ENCODE measurements around the genes INKA2, ST7L and RHOC.

- PRO-cap, 5 experiments: peak in 2 of 5 experiments; most common plus-strand start chr1:111739123 (in 1); most common minus-strand start chr1:111739042 (in 1)
- RAMPAGE, long total RNA, 2 experiments: no peak in any of the 2 experiments
- RRBS: under 1% methylated on average over 9 of the region's 50 CpGs
Measured at GRCh38 chr1:111738758-111739323, 354 bp downstream of the INKA2 start.

DNA sequence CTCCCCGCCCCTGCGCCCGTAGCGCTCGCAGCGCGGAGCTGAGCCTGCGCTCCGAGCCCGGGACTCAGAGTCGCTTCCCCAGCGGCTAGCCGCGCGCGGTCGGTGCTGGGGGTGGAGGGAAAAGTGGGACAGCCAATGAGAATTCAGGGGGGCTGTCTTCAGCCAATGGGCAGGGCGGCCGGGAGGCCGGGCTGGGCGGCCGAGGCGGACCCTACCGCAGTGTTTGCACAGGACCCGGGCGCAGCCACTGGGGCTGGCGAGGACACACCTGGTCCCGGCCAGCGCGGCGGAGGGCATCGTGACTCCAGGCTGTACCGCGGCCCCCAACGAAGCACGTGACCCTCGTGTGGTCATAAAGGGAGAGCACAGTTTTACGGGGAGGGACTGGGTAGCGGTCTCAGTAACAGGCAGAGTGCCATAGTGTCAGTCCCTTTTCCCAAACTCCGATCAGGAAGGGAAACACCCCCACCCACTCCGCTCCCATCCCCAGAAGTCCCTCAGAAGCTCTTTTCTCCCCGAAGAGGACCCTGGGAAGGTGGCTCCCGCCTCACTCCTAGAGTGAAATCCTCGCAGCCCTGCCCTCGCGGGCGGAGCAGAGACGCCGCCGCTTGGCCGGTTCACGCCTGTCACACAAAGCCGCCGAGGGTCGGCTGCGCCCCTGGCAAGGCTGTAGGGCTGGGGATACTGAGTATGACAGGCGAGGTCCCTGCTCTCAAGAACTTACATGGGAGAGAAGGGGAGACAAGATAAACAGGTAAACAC, at the start of gene INKA2:
Gene INKA2, minus strand, starts transcription at position 72 of the 762 bp plus-strand sequence.
- PRO-cap, 5 experiments: peak in 5 of 5 experiments; most common plus-strand start position 219 of the sequence (in 5); most common minus-strand start position 66 of the sequence (in 5)
- RAMPAGE, long total RNA, 2 experiments: start-site peak on the minus strand in 1 of 2 experiments, centred at position 70 of the sequence, 27 reads per replicate
- RRBS: 2% methylated on average over 15 of the region's 57 CpGs

GRCh38 chr1:112144622-112145154, 155.2 kb upstream of the KCND3 start:
- PRO-cap, 5 experiments: no peak in any of the 5 experiments
- RAMPAGE, long total RNA, 2 experiments: no peak in any of the 2 experiments
- RRBS: no CpG with 5 or more reads among the region's 2 CpGs

DNA sequence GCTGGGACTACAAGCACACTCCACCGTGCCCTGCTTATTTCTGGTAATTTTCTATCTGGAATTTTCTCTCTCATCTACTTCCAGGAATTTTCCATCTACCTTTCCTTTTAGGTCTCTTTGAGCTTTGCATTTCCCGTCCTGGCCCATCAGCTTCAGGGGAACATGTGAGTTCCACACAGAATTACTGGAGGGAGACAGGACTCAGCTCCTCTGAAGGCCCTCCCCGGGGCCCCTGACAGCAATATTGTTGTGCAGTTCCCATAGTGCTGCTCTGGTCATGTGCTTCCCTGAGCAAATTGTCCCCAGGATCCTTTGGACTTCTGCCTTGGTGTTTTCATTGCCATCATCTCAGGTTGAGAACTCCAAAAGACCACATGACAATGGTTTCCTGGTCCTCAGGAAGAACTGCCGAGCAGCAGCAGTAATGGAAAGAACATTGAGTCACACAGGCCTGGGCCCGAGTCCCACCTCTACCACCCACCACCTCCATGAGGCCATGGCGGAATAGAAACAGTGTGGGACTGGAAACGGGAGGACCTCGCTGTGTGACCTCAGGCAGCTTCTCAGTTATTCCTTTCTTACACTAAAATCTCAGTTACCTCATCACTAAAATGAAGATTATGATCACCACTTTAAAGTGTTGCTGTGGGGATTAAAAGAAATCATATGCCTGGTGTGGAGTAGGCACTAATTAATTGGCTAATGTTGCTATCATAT, 6.3 kb upstream of the CTTNBP2NL start:
- PRO-cap, 5 experiments: no peak in any of the 5 experiments
- RAMPAGE, long total RNA, 2 experiments: no peak in any of the 2 experiments
- RRBS: no CpG with 5 or more reads among the region's 8 CpGs

DNA sequence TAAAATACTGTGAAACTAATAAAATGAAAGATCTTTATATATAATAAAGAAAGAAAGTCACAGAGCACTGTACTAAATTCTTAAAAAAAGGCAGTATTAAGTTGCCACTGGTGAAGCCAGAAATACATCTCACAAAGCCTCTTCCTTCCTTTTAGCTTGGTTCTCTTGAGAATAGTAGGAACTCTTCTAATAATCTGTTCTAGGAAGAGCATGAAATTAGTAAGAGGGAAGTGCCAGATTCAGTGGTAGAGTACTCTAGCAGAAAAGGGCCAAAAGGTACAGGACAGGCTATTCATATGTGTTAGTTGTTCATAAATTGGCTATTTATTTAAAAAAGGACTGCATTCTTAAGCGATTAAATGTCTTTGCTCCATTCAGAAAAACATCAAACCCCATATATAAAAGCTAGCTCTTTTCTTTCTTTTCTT, 33.8 kb downstream of the CTTNBP2NL start:
- PRO-cap, 5 experiments: no peak in any of the 5 experiments
- RAMPAGE, long total RNA, 2 experiments: no peak in any of the 2 experiments
- RRBS: no CpG with 5 or more reads among the region's 1 CpG

GRCh38 chr1:112455715-112456408, 52.9 kb upstream of the WNT2B start:
- PRO-cap, 5 experiments: no peak in any of the 5 experiments
- RAMPAGE, long total RNA, 2 experiments: no peak in any of the 2 experiments
- RRBS: no CpG with 5 or more reads among the region's 9 CpGs

DNA sequence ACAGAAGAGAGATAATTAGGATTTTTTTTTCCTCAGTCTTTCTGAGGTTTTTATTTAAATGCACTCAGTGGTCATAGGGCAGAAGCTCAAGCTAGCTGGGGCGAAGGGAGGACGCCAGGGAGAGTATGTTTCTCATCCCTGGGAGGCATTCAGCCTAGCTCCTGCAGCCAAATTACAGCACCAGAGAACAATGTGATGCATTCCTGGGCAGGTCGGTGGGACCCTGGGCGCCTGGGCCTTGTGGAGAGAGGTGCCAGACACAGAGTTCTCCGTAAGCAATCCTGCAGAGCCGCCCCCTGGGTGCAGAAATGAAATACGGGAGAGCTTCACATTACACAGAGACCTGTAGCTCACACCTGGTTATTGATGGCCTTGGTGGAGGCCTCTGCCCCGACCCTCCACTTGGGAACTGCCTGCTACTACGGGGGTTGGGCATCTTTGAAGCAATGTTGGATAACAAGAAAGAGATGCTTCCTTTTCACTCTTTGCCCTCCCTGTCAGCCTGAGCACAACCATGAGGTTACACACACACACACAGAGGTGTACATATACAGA, 15.5 kb downstream of the WNT2B start:
- PRO-cap, 5 experiments: no peak in any of the 5 experiments
- RAMPAGE, long total RNA, 2 experiments: no peak in any of the 2 experiments
- RRBS: no CpG with 5 or more reads among the region's 9 CpGs

- PRO-cap, 5 experiments: peak in 4 of 5 experiments; most common plus-strand start chr1:112619187 (in 3); most common minus-strand start chr1:112619116 (in 3)
- RAMPAGE, long total RNA, 2 experiments: start-site peak on the minus strand in 2 of 2 experiments, at chr1:112619114-112619138 at its widest, 107 to 375 reads per replicate
- RRBS: 5% methylated on average over 4 of the region's 55 CpGs
Measured at GRCh38 chr1:112618577-112619574, at the start of gene ST7L. TSS of gene ST7L (minus strand) at chr1:112619141.

DNA sequence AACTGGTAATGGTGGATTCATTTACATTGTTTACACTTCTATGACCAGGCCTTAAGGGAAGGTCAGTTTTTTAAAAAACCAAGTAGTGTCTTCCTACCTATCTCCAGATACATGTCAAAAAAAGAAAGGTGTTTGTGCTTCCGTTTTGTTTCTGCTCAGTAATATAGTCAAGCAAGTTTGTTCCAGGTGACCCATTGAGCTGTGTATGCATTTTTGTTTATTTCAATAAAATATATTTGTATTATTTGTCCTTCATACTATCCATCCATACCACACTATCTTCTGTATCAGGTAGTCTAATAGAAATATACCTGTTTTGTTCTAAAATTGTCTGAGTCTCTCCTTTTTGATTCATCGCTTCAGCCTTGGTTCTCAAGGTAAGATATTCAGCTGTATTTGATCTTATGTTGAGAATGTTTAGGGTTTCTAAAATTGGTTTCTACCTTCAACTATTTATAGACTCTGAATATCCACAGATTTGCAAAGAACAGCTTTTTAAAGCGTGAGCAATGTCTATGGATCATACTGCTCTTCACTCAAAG, 3.1 kb upstream of the MOV10 start:
- PRO-cap, 5 experiments: no peak in any of the 5 experiments
- RAMPAGE, long total RNA, 2 experiments: no peak in any of the 2 experiments
- RRBS: no CpG with 5 or more reads among the region's 3 CpGs

DNA sequence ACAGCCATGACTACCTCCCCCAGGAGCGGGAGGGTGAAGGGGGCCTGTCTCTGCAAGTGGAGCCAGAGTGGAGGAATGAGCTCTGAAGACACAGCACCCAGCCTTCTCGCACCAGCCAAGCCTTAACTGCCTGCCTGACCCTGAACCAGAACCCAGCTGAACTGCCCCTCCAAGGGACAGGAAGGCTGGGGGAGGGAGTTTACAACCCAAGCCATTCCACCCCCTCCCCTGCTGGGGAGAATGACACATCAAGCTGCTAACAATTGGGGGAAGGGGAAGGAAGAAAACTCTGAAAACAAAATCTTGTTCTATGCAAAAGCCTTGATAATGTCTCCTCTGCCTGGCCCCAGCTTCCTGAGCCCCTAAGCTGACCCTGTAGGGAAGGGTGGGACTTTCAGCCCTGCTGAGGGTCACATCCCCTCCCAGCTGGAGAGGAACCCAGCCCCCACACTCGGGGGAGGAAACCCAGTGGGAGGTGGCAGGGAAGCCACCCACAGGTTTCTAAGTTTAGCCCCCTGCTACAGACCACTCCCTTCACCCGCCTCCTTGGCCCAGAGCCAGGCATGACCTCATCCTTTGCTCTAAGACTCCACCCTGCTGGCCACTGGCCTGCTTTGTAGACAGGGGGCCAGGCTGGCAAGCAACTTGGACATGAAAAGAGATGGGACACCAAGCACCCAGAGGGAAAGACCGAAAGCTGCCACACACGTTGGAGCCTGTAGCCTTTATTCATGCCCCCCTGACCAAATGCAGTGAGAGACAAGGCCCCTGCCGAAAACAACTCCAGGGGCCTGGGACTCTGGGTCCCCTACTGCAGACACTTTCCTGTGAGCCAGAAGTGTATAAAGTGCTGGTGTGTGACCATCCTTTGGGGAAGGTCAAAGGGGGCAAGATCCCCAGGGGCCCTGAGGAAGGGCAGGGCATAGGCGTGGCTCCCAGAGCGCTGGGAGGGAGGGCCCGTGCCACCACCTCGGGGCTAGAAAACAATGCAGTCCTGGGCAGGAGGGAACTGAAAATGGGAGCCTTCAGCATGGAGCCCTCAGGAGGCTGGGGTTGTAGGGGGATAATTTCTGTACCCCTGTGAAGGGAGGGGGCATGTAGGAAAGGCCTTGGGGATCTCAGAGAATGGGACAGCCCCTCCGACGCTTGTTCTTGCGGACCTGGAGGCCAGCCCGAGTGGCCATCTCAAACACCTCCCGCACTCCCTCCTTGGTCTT, 6.1 kb downstream of the RHOC start:
- PRO-cap, 5 experiments: peak in 2 of 5 experiments; most common plus-strand start position 612 of the sequence (in 1); most common minus-strand start position 356 of the sequence (in 1)
- RAMPAGE, long total RNA, 2 experiments: no peak in any of the 2 experiments
- RRBS: no CpG with 5 or more reads among the region's 16 CpGs

DNA sequence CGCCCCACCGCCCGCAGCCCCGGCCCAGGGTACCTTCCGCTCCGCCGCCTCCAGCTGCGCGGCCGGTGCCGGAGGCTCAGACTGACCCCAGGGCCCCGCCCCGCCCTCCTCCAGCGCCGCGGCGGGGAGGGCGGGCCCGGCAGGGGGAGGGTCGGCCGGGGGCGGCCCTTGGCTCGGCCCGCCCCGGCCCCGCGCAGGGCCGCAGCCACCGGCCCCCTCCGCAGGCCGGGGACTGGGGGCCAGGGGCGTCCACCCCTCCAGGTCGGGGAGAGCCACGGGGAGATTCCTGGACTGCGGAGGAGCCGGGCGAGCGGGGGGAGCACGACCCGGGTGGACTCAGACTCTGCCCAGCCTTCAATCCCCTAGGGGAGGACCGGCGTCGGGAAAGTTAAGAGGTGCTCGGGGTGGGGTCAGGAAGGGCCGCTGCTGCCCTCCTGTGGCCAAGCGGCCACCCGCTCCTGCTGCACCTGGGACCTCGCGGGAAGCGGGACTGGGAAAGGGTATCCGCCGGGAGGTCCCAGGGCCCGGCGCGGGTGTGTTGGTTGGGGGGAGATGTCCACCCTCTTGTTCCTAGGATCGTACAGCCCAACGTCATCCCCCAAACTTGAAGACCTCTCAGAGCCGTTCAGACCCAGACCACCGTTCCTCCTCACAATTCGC, at the start of gene RHOC:
Gene RHOC, minus strand, starts transcription at position 83 of the 660 bp plus-strand sequence.
- PRO-cap, 5 experiments: peak in 5 of 5 experiments; most common plus-strand start position 223 of the sequence (in 3); most common minus-strand start position 83 of the sequence (in 5)
- RAMPAGE, long total RNA, 2 experiments: start-site peak on the minus strand in 2 of 2 experiments, centred at positions 67 to 68 of the sequence, 136 to 415 reads per replicate
- RRBS: 2% methylated on average over 25 of the region's 60 CpGs

- PRO-cap, 5 experiments: no peak in any of the 5 experiments
- RAMPAGE, long total RNA, 2 experiments: no peak in any of the 2 experiments
- RRBS: 17% methylated on average over 1 of the region's 9 CpGs
Measured at GRCh38 chr1:112849362-112849588, 106.7 kb downstream of the SLC16A1 start.

GRCh38 chr1:112854603-112855037, 101.4 kb downstream of the SLC16A1 start:
- PRO-cap, 5 experiments: no peak in any of the 5 experiments
- RAMPAGE, long total RNA, 2 experiments: no peak in any of the 2 experiments
- RRBS: no CpG with 5 or more reads among the region's 33 CpGs

- PRO-cap, 5 experiments: no peak in any of the 5 experiments
- RAMPAGE, long total RNA, 2 experiments: no peak in any of the 2 experiments
- RRBS: no CpG with 5 or more reads among the region's 4 CpGs
Measured at GRCh38 chr1:112928942-112929546, 27.0 kb downstream of the SLC16A1 start.

GRCh38 chr1:112983204-112983671, 27.2 kb upstream of the SLC16A1 start:
- PRO-cap, 5 experiments: no peak in any of the 5 experiments
- RAMPAGE, long total RNA, 2 experiments: no peak in any of the 2 experiments
- RRBS: no CpG with 5 or more reads among the region's 4 CpGs

- PRO-cap, 5 experiments: peak in 1 of 5 experiments; most common plus-strand start chr1:113027533 (in 1); most common minus-strand start chr1:113027418 (in 1)
- RAMPAGE, long total RNA, 2 experiments: no peak in any of the 2 experiments
- RRBS: no CpG with 5 or more reads among the region's 5 CpGs
Measured at GRCh38 chr1:113027013-113027988, 45.7 kb upstream of the LRIG2 start.

- PRO-cap, 5 experiments: no peak in any of the 5 experiments
- RAMPAGE, long total RNA, 2 experiments: no peak in any of the 2 experiments
- RRBS: no CpG with 5 or more reads among the region's 3 CpGs
Measured at GRCh38 chr1:113680773-113681405, 78.4 kb downstream of the PHTF1 start.

DNA sequence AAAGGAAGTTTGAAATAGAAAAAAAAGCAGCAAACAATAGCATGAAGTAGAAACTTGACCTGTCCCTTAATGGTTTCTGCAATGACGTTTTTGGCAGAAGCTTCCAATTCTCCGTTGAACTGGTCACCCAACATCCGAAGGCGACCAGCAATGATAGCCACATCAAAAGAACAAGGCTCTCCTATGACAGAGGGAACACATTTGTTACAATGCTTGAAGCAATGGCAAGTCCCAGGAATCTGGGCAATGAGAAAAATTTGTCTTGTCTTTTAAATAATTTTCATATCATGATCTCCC, 955 bp downstream of the BCL2L15 start:
- PRO-cap, 5 experiments: no peak in any of the 5 experiments
- RAMPAGE, long total RNA, 2 experiments: no peak in any of the 2 experiments
- RRBS: no CpG with 5 or more reads among the region's 4 CpGs

DNA sequence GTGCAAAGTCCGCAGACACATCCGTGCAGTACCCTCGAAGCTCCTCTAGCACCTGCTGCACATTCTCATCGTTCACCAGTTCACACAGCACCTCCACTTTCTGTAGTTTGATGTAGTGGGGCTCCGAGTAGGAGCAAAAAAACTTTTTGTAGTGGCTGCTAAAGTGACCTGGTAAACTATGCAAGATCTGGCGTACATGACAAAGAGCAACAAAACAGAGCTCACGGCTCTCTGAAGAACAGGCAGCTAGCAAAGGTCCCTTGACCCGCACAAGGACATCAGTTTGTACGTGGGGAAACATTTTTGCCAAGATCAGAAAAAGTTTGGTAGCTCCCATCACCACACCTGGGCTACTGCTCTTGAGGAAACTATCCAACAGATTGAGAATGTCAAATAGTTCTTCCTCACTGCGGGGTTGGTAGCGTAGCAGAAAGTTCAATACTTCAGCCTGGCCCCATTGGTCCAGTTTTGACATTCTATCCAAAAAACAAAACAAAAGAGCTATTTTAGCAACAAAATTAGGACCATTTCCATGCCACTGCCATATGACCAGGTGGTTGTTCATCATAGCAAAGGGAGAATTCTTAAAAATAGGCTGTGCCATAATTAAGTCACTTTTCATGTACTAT, 4.6 kb downstream of the AP4B1 start:
- PRO-cap, 5 experiments: no peak in any of the 5 experiments
- RAMPAGE, long total RNA, 2 experiments: no peak in any of the 2 experiments
- RRBS: no CpG with 5 or more reads among the region's 11 CpGs

- PRO-cap, 5 experiments: no peak in any of the 5 experiments
- RAMPAGE, long total RNA, 2 experiments: no peak in any of the 2 experiments
- RRBS: no CpG with 5 or more reads among the region's 4 CpGs
Measured at GRCh38 chr1:113974970-113975603, 4.2 kb upstream of the OLFML3 start.